ENCODE measurements around a stretch of chr16.

GRCh38 chr16:77788040-77788410 lies 339 bp upstream of the VAT1L start:
- RRBS, result no CpG with 5 or more reads among the region's 16 CpGs

DNA sequence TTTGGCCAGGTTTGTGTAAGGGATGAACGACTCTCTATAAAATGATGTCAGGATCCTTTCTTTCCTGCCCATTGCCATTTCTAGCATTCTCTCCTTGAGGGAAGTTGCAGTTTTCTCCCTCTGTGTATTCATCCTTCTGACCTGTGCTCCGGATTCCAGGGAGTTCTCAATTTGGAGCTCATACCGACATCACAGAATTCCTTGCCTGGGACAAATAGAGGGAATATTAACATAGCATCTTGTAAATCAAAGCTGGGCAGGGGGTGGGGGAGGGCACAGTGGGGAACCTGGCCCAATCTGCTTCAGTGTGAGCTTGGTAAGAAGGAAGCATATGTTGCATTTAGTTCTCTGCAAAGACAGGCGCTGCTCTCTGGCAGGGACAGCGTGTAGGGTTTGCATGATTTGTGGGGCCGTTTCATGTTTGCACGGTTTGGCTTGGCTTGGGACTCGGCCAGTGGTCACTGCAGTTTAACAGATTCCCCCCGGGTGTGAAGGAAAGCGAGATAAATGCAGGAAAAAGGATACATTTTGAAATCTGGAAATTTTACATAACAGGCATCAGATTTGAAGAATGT lies 177.9 kb downstream of the WWOX start:
- RRBS, result no CpG with 5 or more reads among the region's 10 CpGs

DNA sequence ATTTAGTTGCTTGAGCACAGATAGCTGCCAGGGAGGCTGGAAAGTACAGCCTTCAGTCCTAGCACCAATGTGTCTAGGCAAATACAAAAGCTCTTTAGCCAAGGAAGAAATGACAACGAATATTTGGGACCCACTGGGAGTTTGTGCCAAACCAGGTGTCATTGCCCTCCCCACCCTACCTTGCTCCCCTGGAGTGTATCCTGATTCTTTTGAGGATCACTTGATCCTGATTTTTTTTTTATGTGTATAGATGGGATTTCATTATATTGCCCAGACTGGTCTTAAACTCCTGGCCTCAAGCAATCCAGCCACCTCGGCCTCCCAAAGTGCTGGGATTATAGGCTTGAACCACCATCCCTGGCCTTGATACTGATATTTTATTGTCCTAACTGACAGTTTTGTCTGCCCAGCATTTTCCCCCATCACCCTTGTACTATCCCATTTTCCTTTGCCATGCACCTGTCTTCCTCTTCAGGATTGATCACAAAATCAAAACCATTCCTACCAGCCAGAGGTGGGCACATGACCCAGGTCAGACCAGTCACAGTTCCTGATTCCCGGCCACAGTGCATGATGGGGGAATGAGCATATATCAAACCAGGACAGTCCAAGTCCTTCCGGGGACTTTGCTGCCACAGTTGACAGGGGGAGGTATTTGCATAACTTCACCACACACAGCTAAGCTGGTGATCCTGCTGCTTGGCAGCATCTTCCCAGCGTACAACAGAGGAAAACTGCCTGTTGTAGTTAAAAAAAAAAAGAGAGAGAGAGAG lies 493.7 kb downstream of the WWOX start:
- RRBS, result no CpG with 5 or more reads among the region's 5 CpGs

DNA sequence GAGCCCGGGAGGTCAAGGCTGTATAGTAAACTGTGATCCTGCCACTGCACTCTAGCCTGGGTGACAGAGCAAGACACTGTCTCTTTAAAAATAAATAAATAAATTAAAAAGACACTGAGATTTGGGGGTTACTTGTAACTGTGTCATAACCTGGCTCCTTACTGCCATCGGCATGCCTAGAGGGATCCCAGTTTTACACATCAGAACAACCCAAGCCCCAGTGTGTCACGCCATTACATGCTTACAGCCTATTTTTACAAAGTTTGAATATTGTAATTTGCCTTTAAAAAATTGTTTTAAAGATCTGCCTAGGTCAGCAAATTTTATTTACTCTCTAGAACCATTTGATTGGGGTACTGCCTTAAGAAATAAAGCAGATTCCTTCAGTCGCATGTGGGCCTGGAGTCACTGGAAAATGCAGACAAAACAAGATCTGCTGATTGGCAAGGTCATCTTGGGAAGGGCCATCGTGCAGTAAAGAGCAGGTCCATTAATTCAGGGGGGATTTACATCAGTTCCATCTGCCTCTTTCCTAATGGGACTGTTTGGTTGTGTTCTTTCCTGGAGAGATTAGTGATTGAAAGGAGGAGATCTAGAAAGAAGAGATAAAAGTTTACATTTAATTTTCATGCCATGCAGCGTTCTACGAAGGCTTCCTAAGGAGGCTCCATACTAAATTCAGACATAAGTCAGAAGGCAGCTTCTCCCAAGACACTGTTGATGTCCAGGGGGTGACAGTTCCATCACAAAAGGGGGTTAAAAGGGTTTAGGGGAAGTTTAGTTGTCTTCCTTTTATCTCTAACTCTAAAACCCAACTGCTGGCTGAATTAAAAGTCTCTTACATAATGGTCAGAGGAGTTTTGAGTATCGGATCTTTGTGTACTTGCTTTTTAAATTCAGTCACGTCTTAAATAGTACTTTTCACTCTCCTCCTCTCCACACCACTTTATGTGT lies 567.0 kb downstream of the WWOX start:
- RRBS, result no CpG with 5 or more reads among the region's 9 CpGs

DNA sequence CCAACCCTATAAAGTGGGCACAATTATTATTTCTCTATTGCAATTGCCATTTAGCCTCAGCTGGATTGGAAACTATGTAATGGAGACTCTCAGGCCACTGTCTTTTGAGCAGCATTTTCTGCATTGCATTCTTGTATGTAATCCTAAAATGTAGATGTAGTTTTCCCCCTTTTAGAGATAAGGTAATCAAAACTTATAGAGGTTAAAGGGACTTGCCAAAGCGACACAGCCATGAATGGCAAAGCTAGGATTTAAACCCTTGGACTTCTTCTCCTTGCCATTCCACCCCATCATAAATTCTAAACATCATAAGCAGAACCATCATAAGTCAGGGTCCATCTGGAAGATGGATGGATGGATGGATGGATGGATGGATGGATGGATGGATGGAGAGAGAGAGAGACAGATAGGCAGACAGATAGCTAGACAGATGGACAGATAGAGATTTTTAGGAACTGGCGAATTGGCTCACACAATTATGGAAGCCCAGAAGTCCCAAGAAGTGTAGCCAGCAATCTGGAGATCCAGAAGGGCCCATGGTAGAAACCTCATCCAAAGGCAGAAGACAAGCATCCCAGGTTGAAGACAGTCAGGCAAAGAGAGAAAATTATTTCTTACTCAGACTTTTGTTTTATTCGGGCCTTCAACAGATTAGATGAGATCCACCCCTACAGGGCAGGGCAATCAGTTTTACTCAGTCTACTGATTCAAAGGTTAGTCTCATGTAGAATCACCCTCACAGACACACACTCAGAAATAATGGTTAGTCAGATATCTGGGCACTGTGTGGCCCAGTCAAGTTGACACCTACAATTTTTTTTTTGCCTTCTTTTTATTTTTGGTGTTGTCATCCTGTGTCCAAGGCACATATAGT lies 729.5 kb downstream of the WWOX start:
- RRBS, result no CpG with 5 or more reads among the region's 3 CpGs

GRCh38 chr16:78895687-78896106 lies 704.8 kb downstream of the MAF start:
- RRBS, result no CpG with 5 or more reads among the region's 5 CpGs

- RRBS, result 13% methylated on average over 1 of the region's 18 CpGs
Measured at GRCh38 chr16:79438330-79438836, 162.2 kb downstream of the MAF start.

DNA sequence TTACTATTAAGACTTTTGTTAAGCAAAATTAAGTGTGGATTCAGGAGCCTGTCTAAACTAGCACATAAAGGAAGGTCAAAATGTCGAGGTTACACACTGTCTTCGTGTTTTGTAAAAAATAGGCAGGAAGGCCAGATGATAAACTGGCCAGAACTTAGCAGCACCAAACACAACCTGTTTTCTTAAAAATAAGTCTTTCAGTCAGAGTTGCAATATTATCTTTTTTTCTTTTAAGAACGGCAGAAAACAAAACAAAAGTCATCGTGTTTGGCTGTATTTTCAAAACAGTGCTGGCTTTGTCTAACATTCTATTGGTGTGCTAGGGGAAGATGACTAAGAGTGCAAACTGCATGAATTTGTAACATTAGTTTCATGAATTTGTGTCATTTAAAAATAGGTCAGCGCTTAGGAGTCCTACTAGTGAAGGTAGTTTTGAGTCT lies 5.3 kb downstream of the MAF start:
- RRBS, result no CpG with 5 or more reads among the region's 5 CpGs

- RRBS, result no CpG with 5 or more reads among the region's 25 CpGs
Measured at GRCh38 chr16:79658186-79659008, 57.9 kb upstream of the MAF start.

DNA sequence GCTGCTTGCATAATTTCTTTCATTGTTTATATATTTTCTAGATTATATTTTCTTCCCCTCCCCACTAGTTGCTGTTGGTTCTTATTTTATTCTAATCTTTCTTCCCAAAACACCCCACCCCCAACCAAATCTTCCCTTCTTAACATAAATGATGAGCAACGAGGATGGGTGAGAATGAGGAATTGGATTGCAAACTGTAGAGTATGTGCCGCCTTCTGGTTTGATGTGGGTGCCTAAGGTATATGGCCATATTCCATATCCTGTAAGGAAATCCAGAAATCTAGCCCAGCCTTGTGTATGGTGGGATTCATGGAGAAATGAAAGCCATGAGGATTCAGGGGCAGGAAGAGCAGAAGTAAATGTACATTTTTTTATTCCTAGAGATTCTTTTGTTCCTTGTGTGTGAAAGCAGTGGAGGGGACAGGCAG lies 3.7 kb downstream of the ATMIN start:
- RRBS, result no CpG with 5 or more reads among the region's 2 CpGs

GRCh38 chr16:81377243-81378173 lies 62.7 kb downstream of the GAN start:
- RRBS, result no CpG with 5 or more reads among the region's 17 CpGs

DNA sequence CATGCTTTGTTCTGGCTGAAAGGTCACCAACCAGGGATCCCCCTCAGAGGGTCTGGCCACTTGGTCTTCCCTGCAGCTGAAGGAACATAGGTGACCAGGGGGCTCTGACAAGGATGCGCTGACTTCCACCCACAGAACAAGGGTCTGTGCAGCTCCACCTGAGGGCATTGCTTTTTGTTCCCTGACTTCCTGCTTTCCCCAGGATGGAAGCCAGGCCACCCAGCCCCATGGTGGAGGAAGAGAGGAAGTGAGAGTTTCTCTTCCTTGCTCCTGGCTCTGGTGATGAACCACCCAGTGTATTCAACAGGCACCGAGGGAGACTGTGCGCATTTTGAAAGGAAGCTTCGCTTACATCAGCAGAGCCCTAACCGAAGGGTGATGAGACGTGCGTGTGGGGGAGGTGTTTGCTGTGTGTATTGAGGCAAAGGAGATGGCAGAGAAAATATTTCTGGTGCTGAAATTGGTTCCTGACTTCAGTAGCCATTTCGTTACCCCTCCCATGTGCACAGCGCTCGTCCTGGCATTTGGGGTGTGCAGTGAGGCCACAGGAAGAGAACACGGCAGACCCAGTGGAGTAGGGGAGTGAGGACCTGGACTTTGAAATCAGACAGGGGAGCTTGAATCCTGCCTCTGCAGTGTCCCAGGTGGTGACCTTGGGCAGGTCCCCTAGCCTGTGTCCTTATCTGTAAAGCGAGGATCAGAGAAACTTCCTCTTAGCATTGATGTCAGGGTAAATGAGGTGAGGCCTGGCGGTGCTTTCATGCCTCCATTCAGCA lies 7.2 kb downstream of the CMIP start:
- RRBS, result no CpG with 5 or more reads among the region's 13 CpGs

GRCh38 chr16:81460796-81461515 lies 16.3 kb downstream of the CMIP start:
- RRBS, result no CpG with 5 or more reads among the region's 7 CpGs

DNA sequence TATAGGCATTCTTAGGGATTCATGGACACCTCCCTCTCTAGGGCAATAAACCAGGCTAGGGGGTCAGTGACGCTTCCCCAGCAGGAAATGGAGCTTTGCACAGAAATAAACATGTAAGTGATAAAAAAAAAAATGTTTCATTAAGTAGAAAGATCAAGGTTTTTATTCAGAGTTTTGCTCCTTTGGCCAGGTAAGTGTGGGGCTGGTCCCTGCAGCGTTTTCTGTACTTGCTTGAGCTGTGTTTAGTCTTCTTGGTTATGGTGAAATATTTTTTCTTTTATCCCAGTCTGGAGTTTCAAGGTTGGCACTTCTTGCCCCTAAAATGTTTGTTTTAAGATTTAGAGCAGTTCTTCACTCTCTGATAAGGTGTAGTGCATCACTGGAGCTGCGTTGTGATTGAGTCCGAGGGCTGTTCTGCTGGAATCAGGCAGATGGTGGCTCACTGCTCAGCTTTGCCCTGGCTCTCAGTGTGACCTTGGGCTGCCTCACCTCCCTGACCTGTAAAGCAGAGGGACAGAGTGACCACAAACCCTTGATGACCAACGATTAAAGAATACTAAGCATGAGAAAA lies 17.9 kb downstream of the CMIP start:
- RRBS, result no CpG with 5 or more reads among the region's 5 CpGs

- RRBS, result no CpG with 5 or more reads among the region's 16 CpGs
Measured at GRCh38 chr16:81487188-81487690, 42.6 kb downstream of the CMIP start.

DNA sequence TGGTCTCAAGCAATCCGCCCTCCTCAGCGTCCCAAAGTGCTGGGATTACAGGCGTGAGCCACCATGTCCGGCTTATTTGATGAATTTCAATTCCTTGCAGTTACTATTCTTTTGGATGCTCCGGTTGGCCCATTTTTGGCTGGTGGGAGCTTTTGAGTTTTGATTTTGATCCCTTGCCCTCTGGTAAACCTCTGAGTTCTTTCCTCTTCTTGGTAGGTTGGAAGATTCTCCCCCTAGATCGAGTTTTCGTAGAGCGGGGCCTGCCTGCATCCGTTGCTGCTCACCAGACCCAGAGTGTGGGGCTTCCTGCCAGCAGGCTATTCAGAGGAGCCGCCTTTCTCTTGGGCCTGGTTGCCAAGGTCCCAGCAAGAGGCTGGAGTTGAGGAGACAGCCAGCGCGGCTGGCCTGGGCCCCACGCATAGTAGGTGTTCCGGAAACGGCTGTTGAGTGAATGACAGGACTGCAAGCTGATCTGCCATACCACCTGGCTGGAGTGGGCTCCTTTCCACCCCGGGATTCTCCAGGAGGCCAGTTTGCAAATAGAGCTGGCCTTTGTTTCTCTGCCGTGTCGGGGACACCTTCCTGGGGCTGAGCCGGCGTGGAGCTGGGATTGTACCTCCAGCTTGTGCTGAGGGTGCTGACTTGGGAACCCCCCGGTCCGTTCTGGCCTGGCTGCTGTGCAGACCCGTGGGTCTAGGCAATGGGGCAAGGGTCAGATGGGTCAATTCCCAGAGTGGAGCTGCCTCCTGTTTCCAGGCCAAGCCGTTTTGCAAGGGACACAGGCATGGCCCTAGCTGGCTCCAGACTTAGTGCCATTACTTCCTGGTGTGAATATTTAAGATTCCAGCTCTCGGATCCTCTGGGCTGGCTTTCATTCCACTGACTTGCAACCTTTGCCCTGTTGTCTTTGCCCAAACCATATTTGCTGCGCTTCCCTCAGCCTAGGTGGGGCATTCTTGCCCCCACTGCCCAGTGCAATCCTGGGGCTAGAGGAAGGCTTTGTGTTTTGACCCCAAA lies 68.7 kb downstream of the CMIP start:
- RRBS, result 68% methylated on average over 8 of the region's 26 CpGs

GRCh38 chr16:81532439-81533165 lies 88.0 kb downstream of the CMIP start:
- RRBS, result no CpG with 5 or more reads among the region's 19 CpGs

GRCh38 chr16:81633742-81634178 lies 145.3 kb upstream of the PLCG2 start:
- RRBS, result 100% methylated on average over 1 of the region's 5 CpGs

DNA sequence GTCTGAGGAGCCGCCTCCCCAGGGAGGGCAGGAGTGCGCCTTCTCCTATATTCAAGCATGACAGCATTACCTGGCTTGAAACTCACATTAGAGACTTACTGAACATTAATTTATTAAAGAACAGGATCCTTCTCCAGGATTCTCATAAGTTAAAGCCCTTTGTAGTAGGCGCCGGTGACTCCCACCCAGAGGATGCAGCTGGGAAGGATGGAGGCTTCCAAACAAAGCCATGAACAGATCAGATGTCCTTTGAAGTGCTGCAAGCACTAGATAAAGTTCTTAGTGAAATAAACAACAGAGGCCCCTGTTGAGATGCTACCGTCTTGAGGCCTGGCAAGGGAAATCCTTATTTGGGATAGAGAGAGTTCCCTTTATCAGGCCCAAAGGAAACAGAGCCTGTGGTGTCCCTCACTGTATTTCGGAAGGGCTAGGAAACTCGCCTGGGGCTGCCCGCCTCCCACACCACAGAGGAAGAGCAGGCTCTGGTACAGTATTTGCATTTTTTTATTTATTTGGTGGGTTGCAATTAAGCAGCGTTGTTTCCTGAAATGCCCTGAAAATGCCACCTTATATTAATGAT lies 144.4 kb upstream of the PLCG2 start:
- RRBS, result no CpG with 5 or more reads among the region's 9 CpGs

DNA sequence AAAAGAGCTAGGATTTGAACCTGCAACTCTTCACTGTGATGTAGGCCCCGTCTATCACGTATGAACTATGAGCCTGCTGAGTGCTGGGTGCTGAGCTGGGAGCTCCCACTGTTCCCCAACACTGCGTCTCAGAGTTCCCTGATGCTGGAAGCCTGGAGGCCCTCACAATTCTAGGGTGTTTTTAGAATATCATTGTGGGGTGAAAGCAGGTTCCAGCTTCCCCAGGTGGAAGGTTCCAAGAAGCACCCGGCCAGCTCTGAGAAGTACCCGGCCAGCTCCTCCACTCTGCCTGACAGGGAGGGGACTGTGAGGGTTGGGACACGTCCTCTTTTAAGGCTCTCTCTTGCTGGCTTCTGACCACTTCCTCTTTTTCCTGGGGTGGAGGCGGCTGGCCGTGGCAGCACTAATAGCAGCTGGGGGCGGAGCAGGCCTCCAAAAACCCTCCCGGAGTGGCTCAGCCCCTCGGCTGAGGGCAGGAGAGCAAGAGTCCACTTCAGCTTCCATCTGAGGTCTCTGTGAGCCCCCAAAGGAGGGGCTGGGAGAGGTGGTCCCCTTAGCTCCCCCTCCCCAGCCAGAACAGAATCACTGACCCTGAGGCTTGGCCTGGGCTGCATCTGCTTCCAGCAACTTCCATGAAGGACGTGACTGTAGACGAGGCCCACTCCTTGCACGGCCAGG lies 26.9 kb upstream of the PLCG2 start:
- RRBS, result no CpG with 5 or more reads among the region's 14 CpGs